Endodermal cell (in vitro differentiated cells): ENCODE measurements around a stretch of chr1.

- PRO-cap: no peak
Observed at GRCh38 chr1:224423796-224424168, 10.8 kb downstream of the WDR26 start.

DNA sequence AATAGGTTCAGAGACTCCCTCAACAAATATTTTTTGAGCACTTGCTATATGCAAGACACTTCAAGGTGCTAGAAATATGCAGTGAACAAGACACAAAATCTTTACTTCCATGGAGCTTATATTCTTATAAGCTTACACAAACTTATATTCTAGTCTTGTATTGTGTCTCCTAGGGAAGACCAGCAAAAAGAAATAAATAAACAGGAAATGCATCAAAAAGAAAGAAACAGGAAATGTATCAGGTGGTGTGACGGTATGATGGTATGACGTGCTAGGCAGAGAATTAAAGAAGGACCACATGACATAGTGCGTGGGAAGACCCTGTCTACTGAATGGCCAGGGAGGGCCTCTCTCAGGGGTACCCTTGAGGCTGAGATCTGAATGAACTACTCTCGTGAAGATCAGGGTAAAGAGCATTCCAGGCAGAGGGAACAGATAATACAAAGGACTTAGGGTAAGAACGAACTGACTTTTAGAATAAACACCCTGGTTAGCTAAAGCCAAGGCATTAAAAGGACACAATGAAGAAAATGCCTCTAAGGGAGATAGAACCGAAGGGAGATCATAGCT is 15.6 kb upstream of the WDR26 start:
- PRO-cap: no peak

- PRO-cap: no peak
Observed at GRCh38 chr1:224873885-224874404, 55.5 kb upstream of the DNAH14 start.

DNA sequence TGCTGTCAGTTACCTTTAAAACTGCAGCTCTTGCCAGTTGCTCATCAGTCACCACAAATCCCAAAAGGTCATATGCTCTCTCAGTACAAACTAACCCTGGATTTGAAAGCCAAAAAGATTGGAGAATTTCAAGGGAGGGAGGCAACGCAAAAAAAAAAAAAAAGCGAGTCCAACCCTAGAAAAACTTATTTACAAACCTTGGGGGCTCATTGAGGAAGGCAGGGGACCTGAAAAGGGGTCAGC is 47.1 kb upstream of the DNAH14 start:
- PRO-cap: no peak

DNA sequence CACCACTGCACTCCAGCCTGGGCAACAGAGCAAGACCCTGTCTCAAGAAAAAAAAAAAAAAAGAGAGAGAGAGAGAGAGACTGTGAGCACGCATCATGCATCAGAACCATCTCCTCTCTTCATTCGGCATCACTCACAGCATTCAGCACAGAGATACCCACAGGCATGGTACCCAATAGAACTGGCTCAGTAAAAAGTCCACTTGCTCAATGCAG is 11.8 kb downstream of the LBR start:
- PRO-cap: no peak

DNA sequence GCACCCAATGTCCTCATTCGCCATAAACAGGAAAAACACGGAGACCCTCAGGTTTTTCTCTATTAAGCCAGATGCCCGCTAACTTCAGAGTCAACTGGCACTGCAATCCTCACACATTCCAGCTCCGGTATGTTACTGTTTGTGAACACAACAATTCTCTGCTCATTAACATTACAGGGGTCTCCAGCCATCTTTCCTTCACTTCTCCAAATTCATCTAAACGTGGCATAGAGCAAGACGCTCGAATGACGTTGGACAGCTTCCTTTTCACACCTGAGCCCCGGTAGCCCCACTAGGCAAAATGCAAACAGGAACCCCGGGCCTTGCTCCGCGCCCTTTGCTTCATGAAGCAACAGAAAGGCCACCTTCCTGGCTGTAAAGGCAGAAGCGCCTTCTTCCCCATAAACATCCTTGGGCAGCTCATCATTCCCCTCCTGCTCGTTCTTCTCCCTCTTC is 1.4 kb downstream of the LBR start:
- PRO-cap: bidirectional peak, plus-strand start at position 209 of the sequence, minus-strand start at position 134 of the sequence

- PRO-cap: no peak
Observed at GRCh38 chr1:225511705-225512308, 84.0 kb upstream of the LBR start.

DNA sequence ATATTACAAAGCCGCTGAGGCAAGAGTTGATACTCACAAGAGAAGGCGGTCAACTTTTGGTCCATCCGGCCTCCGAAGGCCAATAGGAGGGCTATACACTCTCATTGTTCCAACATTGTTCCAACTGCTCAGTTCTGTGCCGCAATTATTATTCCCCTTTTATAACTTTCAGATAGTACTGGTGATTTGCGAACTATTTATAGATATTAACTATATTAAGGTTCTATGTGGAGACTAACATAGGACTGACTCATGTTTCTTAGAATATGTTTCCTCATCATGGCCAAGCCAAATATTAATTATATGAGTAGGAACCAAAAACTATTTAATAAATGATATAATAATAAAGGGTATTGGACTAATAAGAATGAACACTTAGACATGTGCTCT is 96.7 kb upstream of the LBR start:
- PRO-cap: no peak

DNA sequence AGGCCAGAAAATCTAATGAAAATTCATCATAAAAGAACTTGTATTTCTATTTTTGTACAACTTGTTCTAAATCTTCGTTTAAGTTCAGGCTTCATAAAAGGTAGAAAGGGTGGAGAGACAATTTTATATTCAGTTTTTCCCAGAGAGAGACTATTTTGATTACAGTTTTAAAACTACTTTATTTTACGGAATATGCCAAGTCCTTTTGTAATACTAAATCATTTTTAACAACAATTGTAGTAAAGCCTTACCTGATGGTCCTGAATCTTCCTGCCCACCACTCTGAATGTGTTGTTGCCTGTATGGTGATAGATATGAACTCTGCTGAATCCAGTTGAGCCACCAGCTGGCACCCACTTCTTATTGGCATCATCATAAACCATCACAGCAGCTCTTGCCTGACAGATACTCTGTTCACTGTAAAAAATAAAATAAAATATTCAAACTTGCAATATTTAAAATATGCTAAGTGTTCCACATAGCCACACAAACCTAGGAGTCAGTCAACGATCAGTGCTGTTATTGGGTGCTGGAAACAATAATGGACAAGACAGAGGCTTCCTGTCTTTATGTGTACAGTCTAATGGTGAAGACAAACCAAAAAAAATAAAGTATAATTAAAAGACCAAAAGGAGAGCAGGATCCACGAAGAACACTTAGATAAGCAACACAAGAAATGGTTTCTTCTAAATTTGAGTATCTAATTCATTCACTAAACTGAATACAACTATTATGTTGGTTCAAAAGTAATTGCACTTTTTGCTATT is 85.7 kb downstream of the ENAH start:
- PRO-cap: no peak

- PRO-cap: bidirectional peak, plus-strand start at chr1:225652167, minus-strand start at chr1:225652075; bidirectional peak, plus-strand start at chr1:225652599, minus-strand start at chr1:225652366
Observed at GRCh38 chr1:225651887-225652484, 937 bp downstream of the ENAH start.

GRCh38 chr1:225767136-225767486 is 10.5 kb upstream of the SRP9 start:
- PRO-cap: no peak

GRCh38 chr1:225846006-225847197 is 35.8 kb downstream of the TMEM63A start:
- PRO-cap: no peak

DNA sequence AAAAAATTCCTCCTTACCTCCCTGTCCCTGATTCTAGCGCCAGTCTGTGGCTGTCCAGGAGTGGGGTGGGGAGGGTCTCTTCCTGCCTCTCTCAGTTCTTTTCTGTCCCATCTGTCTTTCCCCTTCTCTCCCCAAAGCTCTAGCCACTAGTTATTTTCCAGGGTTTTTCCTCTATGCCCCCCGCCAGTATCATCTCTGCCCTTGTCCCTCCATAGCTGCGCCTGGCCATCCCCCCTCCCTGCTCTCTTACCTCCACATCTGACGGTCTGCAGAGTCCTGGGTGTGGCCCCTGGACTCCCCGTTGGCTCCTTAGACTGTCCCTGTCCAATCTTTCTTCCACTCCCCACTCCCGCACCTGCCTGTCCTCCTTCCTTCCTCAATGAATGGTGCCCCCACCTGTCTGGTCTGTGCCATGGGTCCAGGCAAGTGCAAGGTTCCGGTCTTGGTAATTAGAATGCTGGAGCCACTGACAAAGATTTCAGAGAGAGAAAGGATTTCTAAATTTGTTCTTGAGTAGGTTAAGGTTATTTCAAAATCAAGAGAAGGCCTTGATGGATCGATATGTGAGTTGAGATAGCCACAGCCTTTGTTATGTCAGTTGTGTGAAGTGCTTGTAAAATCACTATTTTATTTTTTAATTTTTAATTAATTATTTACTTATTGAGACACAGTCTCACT is 1.7 kb upstream of the TMEM63A start:
- PRO-cap: no peak

DNA sequence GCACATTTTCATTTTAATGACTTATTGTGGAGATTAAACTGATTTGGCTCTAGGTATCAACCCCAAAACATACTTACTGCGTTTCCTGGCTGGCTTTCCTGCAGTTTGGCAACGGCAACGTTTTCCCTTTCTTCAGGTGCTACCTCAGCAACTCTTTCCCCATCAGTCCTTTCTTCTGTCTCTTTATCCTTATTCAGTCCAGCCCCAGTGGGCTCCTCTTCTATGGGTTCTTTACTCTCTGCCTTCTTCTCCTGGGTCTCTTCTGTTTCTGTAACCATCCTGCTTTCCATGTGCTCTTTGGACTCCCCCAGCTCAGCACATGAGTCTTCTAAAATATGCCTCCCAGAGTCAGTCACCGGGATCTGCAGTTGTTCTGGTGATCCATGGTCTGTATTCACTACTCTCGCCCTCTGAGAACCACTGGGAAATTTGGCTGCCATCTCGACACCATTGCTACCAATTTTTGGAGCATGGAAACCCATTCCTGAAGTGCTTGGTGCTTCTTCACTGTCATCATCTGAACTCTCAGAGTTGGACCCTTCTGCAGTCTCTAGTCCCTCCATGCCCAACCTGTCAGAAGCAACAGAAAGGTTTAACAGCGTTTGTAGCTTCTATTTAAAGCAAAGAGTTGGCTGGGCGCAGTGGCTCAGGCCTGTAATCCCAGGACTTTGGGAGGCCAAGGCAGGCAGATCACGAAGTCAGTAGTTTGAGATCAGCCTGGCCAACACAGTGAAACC is 11.2 kb downstream of the SDE2 start:
- PRO-cap: no peak

- PRO-cap: no peak
Observed at GRCh38 chr1:226108993-226109342, 46.5 kb downstream of the H3-3A start.

DNA sequence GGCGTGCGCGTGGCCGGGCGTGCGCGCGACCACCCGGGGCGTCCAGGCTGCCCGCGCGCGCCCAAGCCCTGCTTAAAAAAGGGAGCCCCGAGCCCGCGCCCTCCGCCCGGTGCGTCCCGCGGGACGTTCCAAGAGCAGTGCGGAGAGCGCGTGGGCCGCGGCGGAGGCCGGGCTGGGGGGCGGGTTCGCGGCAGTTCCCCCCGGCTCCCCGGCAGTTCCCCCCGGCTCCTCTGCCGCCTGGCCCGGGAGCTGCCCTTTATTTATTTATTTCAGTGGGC is 47.5 kb downstream of the H3-3A start:
- PRO-cap: unidirectional peak, plus-strand start at position 105 of the sequence

DNA sequence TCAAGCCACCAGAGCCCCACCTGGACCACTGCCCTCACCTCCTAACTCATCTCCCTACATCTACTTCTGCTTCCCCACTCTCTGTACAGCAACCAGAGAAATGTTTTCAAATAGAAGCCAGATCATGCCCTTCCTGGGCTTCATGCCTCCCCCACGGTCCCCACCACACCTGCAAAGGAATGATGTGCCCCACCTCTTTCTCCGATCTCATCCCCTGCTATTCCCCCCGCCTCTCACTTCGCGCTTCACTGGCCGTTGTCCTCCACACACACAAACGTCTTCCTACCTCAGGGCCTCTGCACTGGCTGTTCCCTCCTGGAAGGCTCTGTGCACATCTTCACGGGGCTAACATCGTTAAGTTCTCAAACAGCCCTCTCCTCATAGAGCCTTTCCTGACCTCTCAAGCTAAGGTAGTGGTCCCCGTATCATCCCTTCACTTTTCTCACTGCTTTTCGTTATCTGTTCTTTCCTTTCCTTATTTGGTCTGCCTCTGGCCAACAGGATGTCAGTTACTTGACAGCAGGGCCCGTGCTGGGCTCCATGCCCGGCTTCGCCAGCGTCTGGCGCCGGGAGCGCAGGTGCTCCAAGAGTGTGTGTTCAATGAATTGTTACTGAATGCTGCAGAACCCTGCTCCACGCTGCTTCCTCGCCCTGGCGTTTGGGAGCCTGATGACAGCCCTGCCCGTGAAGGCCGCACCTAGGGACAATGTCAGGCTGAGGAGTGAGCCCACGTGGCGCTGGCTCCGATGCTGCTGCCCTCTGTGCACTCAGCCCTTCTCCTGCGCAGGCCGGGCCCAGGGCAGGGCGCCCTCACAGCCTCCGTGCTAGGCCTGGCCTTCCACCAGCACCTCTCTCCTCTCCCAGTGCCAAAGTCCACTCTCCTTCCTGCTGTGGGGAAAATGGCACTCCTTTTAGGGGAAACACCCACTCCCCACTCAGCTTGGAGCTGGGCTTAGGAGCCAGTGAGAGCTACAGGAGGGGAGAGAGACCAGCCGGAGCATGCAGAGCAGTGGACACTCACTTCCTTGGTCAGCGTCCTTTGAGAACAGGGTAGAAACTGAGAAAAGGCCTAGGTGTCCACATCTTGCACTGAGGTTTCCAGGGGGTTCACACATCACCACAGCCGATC is 51.6 kb downstream of the ACBD3 start:
- PRO-cap: no peak

DNA sequence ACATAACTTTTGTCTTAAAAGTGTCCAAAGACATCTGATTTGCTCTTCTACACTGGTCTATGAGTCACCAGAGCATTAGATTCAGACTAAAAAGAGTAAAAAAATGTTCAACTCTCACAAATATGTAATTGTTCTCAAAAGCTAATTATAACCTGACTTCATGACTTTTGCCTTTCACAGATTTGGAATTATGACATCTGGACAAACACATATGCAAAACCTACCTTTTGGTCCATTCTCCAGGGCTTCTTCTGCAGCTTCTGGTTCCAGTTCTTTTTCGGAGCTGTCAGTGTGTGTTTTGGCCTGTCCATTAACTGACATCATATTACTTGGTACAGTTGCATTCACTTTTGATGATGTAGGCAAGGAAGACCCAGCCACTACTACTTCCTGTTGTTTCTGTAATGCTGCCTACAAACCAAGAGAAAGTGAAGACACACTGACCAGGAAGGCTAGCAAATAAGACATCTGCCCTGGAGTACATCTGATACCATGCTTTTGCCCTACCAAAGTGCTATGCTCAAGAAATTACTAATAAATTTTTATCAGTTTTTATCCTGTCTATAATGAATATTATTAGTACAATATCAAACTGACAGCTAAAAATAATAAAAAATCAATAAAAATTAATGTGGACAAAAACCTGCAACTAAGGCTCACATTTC is 32.0 kb downstream of the ACBD3 start:
- PRO-cap: no peak

DNA sequence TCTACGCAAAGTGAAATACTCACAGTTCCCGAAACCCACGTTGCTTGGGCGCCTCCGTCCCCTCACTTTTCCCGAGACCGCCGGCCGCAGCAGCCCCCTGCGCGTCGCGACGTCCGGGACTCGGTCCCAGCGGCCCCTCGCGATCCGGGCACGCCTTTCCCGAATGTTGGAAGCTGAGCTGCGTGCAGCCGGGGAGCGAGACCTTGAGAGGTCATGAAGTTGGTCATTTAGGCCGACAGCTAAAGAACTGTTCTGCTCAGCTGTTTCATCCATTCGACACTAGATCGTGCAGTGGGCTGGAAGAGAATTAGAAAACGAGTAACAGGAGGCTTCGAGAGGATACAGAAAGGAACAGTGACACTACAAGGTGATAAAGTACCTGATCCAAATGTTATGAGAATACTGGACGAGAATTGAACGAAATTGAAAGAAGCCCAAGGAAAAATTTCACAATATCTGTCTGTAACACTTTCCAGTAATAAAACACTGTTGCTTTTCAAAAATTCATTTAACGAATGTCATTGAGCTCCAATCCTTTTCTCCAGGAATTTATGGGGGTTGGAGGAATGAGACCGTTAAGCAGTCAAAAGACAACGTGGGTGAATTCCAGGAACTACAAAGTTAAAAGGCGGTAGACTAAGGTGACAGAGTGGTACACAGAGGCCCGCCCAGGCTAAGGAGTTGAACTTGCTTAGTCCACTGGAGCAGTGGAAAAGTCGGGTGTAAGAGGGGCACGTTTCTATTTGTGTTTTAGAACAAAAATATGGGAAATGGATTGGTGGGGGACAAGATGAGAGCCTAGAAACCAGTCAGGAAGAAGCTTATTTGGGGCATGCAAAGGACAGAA is 862 bp upstream of the LIN9 start:
- PRO-cap: no peak

GRCh38 chr1:226407339-226407446 is 700 bp downstream of the PARP1 start:
- PRO-cap: no peak